Caco-2 (cell line): ENCODE results near the gene USP25.

- PRO-cap: no peak
- RRBS: no CpG with 5 or more reads among the region's 17 CpGs
Measured at GRCh38 chr21:5117534-5118026, 5403.8 kb upstream of the TPTE start.

DNA sequence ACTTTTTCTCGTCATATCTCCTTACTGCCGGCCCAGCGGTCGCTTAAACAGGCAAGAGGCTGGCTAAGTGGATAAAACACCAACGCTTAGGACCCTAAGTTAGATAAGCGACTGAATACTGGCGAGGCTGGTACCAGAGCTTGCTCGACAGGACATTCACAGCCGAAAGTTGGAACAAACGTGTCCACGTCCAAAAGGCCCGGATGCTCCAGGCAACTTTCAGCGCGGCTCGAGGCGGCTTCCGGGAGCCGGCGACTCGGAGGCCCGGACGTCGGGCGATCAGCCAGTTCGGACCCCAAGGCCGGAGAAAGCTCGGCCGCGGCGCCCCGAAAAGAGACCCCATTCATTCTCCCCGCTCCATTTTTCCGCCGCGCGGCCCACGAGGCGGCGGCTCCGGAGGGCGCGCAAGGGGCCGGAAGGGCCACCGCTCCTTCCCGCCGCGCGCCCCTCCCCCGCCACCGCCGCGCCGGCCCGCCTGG is 4022.8 kb upstream of the TPTE start:
- PRO-cap: no peak
- RRBS: no CpG with 5 or more reads among the region's 54 CpGs

DNA sequence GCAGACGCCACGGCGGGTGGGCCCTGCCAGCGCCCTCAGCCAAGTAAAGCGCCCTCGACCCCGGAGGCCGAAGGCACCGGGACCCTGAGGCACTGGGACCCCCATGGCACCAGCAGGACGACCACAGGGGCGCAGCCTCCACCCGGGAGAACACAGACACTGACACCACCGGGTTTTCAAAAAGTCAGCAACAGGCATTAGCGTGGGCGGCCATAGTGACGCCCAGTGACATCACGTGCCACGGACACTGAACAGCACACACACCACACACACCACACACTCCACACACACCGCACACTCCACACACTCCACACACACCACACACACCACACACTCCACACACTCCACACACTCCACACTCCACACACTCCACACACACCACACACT is 3956.3 kb upstream of the TPTE start:
- PRO-cap: no peak
- RRBS: no CpG with 5 or more reads among the region's 19 CpGs

- PRO-cap: no peak
- RRBS: no CpG with 5 or more reads among the region's 107 CpGs
Measured at GRCh38 chr21:8212793-8213413, 2308.5 kb upstream of the TPTE start.

GRCh38 chr21:8991358-8991936 is 1529.9 kb upstream of the TPTE start:
- PRO-cap: no peak
- RRBS: no CpG with 5 or more reads among the region's 11 CpGs

DNA sequence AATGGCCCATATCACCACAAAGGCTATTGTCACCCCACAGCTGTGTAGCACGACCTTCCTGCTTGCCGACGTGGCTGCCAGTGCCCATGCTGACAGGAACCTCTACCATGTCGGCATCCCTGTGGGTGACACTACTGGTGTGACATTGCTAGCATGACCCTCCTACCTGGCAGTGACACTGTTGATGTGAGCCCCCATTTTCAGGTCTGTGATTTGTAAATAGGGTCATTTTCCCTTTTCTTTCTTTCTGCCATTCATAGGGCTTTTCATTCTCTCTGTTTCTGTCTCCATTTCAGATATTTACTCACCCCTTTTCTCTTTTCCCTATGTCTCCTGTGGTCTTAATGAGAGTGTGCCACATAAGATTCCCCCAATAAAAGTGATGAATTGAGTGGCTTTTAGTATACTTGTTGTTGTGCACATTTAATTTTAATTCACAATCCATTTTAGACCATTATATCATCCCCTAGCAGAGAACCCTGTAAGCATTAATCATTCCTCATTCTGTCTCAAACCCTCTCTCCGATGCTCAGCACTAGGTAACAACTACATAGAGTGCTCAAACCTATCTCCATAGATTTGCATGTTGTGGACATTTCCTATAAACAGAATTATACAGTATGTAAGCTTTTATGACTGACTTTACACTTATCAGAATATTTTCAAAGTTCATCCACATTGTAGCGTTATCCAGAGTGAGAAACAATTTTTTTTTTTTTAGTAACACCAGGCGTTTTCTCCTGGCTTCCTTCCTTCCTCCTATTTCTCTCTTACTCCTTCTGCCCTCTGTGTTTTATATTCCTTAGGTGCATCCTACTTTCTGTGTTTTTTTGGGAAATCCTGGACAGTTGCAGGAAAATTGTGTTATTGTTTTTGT is 1528.2 kb upstream of the TPTE start:
- PRO-cap: no peak
- RRBS: no CpG with 5 or more reads among the region's 7 CpGs

DNA sequence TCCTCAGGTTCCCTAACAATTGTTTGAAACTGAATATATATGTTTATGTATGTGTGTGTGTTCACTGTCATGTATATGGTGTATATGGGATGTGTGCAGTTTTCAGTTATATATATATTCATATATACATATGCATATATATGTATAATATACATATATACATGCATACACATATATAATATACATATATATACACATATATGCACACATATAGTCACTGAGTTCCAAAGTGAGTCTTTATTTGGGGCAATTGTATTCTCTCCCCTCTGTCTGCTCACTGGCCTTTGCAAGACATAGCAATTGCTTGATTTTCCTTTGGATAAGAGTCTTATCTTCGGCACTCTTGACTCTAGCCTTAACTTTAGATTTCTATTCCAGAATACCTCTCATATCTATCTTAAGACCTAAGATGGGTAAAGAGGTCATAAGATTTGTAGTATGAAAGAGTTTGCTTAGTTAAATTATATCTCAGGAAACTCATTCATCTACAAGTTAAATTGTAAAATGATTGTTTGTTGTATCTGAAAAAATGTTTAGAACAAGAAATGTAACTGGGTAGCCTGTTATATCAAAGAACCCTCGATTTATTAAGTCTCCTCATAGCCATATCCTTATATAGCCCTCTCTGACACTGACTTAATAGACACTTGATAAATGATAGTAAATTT is 1523.4 kb upstream of the TPTE start:
- PRO-cap: no peak
- RRBS: no CpG with 5 or more reads among the region's 2 CpGs

- PRO-cap: no peak
- RRBS: 89% methylated on average over 12 of the region's 56 CpGs
Measured at GRCh38 chr21:9042836-9043559, 1478.4 kb upstream of the TPTE start.

DNA sequence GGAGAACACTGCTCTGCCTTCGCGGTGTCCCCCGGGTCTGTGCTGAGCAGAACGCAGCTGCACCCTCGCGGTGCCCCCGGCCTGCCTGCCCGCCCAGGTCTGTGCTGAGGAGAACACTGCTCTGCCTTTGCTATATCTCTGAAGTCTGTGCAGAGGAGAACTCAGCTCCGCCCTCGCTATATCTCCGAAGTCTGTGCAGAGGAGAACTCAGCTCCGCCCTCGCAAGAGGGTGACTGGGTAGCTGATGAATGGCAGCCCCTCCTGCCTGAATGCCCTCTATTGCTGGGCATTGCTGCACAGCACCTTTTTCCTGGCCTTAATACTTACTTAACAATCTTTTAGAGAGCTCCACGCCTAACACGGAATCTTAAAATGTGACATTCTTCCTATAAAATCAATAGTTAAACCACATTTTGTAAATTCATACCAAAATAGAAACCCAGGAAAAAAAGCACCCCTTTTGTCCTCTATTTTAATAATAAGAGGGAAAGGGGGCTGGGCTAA is 249.3 kb upstream of the POTED start:
- PRO-cap: no peak
- RRBS: no CpG with 5 or more reads among the region's 15 CpGs

DNA sequence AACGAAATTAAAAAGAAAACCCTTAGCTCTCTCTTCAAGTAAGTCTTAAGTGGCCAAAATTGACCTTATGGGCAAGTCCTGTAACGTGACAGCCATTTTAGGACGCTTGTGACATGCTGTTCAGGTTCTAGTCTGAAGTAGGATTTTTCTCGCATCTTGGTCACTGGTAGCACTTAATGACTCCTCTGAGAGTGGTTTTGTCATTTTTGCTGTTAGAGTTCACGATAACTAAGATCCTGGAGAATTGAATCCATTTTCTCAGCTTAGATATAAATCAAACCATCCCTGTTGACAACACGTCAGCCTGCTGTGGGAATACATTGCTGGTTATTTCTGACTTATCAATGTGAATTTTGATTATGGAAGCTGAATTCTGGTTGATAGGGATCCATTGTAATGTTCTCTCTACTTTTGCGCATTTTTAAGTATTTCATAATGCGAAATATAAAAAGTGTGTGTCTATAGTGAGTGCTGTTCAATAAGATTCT is 1.0 kb upstream of the HSPA13 start:
- PRO-cap: no peak
- RRBS: no CpG with 5 or more reads among the region's 8 CpGs

DNA sequence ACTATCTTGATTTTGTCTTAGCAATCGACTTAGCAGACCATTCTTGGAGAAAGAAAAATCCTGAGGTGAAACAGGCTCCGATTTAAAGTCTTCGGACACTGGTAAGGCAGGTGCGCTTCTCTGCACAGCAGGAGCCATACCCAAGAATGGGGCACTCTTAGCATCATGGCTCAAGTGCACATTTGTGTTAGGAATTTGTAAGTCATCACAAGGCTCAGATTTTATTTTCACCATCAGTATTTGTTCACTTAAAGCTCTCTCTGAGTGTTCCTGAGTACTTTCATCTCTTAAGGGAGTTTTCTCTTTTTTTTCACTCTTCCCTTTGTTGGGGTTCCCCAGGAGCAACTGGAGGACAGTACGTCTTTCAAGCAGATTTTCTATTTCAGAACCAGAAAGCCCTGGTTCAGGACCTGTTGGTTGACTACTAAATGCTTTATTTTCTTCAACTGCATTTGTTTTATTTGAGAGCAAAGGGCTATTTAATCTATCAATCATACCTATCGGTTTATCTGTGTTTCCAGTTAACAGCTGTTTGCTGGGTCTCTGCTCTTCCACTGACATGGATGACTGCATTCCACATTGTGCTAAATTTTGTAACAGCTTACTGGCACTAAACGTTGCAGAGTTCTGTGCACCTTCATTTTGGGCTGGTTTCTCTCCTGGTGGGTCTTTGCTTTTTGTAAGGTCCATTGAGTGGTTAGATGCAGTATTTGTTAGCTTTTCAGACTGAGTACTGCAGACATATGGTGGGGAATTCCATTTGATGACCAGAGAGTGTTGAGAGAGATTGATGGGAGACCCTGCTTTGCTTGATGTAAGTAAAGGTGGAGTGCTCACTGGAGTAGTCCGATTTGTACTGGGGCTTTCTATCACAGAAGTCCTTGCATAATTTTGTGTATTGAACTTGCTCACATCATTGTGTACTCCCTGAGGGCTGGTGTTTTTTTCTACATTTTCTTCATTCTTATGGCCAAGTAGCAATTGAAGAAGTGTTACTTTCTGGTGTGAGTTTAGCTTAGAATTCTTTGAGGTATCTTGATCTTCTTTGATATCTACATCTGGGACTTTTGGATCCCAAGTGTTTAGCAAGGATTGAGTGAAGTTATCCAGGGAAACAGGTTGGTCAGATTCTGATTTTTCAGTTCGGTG is 98.7 kb downstream of the NRIP1 start:
- PRO-cap: no peak
- RRBS: no CpG with 5 or more reads among the region's 9 CpGs

DNA sequence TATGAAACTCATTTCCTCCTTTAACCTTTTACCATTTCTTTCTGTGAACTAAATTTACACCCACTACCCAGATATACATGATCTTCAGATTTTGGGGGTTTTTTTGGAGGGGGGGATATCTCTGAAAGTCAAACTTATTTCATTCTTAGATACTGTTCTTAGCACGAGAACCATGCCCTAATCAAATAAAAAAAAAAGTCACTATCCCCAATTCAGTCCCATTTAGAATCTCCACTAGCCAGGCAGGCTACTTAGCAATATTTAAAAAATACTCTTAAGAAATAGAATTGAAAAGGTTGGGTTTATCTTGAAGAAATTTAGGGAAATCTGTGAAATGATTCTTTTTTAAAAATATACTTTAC is 28.3 kb downstream of the NRIP1 start:
- PRO-cap: no peak
- RRBS: no CpG with 5 or more reads among the region's 1 CpG

GRCh38 chr21:15290433-15291176 is 225.8 kb upstream of the NRIP1 start:
- PRO-cap: no peak
- RRBS: 97% methylated on average over 3 of the region's 21 CpGs

- PRO-cap: no peak
- RRBS: no CpG with 5 or more reads among the region's 7 CpGs
Measured at GRCh38 chr21:15513935-15514681, 215.7 kb upstream of the USP25 start.

DNA sequence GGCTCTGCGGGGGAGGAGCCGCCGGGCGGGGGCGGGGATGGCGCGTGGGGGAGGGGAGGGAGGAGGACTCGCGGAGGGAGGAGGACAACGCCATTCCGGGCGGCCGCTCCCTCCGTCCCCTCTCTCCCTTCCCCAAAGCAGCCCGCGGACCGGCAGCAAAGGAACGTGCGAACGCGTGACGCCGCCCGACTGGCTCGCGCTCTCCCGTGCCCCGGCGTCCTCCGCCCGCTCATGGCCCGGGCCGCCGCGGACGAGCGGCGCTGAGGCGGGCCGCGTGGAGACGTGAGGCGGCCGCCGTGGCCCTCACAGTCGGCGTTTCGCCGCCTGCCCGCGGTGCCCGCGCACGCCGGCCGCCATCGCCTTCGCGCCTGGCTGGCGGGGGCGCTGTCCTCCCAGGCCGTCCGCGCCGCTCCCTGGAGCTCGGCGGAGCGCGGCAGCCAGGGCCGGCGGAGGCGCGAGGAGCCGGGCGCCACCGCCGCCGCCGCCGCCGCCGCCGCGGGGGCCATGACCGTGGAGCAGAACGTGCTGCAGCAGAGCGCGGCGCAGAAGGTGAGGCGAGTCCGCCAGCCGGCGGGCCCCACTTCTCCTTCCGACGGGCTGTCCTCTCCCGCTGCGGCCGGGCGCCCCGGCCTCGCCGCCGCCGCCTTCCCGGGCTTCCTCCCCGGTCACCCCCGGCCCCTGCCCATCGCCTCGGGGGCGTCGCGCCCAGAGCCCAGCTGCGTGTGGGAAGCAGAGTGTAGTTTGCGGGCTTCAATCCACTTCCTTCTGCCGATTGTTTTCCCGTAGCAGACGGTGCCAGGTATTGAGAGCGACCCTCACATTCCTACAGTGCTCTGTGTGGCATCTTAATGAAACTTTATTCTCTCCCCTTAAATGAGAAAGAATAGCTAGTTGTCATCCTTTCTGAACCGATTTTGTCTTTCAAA is at the start of gene USP25:
USP25 (plus strand) TSS at position 93 of the 926 bp plus-strand sequence.
- PRO-cap: bidirectional peak, plus-strand start at position 135 of the sequence, minus-strand start outside the sequence; bidirectional peak, plus-strand start at position 788 of the sequence, minus-strand start at position 724 of the sequence
- RRBS: 2% methylated on average over 63 of the region's 119 CpGs

- PRO-cap: no peak
- RRBS: no CpG with 5 or more reads among the region's 4 CpGs
Measured at GRCh38 chr21:15731216-15731641, 1.4 kb downstream of the USP25 start.

DNA sequence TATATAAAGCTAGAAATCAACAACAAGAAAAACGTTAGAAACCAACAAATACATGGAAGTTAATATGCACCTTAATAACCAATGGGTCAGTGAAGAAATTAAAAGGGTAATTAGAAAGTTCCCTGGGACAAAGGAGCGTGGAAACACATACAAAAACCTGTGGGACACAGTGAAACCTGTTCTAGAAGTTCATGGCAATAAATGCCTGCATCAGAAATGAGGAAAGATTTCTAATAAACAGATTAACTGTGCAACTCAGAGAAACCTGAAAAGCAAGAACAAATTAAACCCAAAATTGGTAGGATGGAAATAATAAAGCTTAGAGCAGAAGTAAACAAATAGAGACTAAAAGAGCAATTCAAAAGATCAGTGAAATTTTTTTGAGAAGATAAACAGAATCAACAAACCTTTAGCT is 55.7 kb downstream of the USP25 start:
- PRO-cap: no peak
- RRBS: no CpG with 5 or more reads among the region's 2 CpGs

GRCh38 chr21:15831070-15832019 is 101.6 kb downstream of the USP25 start:
- PRO-cap: no peak
- RRBS: no CpG with 5 or more reads among the region's 9 CpGs

DNA sequence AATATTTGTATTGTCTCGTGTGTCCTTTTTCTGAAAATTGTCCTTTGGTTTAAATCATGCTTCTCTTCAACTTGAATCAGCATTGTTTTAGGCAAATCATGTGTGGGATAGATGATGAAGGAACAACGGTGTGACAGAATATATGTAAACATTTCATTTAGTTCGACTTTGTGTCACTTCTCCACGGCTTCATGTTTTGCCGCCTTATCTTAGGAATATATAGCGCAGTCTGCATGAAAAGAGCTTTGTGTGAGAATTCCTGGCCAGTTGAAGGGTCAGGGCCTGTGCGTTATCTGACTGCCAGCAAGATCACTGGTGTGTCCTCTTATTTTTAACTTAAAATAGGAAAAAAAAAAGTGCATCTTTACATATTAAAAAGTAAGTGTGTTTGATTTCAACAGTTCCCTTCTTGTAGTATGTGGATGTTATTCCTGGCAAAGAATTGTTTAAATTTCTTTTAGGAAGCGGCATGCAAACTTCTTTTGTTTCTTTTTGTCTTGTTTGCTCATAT is 465.1 kb downstream of the USP25 start:
- PRO-cap: no peak
- RRBS: no CpG with 5 or more reads among the region's 8 CpGs

DNA sequence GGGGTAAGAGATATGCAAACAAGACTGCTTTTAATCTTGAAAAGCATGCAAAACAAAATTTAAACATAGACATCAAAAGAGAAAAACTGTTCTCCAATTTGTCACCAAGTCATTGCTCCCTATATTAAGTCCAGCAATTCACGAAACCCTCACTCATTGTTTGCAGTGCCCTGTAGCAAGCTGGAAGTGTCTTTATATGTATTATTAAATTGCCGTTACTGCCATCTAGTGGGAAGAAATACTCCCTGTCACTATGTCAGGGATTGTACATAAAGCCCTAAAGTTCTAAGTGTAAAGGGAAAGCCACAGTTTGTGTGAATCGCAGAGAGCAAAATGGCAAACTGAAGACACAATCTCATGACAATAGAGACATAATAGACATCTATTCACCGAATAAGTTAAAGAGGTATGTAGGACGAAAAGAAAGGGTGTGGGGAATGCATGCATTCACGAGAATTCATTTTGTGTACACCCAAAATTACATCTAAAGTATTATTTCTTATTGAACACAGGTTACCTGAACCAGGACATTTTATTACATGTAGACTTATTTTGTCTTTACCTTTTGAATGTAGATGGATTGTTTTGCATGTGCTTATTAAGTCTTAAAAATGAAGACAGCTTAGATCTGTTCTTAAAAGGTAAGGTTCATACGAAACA is 600.7 kb downstream of the USP25 start:
- PRO-cap: no peak
- RRBS: no CpG with 5 or more reads among the region's 7 CpGs